Mesenchymal stem cell of Wharton's jelly (primary cell): ENCODE measurements around a stretch of chr1.

- CAGE, long polyA plus RNA: no peak
Observed at GRCh38 chr1:78617699-78617961, 2.6 kb upstream of the IFI44L start.

DNA sequence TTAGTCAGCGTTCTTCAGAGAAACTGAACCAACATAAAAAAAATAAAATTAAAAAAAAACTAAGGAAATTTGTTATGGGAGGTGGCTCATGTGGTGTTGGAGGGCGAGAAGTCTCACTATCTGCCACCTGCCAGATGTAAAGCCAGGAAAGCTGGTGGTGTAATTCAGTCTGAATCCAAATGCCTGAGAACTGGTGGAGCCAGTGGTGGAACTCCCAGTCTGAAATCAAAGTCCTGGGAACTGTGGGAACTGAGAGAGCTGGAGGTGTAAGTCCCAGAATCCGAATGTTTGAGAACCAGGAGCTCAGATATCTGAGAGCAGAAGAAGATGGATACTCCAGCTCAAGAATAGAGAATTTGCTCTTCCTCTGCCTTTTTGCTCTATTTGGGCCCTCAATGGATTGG lies 3.2 kb downstream of the IFI44L start:
- CAGE, long polyA plus RNA: no peak

DNA sequence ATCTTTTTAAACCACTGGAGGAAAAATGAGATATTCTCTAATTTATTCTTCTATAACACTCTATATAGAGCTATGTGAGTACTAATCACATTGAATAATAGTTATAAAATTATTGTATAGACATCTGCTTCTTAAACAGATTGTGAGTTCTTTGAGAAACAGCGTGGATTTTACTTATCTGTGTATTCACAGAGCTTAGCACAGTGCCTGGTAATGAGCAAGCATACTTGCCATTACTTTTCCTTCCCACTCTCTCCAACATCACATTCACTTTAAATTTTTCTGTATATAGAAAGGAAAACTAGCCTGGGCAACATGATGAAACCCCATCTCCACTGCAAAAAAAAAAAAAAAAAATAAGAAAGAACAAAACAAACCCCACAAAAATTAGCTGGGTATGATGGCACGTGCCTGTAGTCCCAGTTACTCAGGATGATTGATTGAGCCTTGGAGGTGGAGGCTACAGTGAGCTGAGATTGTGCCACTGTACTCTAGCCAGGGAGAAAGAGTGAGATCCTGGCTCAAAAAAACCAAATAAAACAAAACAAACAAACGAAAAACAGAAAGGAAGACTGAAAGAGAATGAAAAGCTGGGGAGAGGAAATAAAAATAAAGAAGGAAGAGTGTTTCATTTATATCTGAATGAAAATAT lies 7.5 kb upstream of the IFI44 start:
- CAGE, long polyA plus RNA: no peak

- CAGE, long polyA plus RNA: no peak
Observed at GRCh38 chr1:79188143-79188881, 181.8 kb upstream of the ADGRL4 start.

DNA sequence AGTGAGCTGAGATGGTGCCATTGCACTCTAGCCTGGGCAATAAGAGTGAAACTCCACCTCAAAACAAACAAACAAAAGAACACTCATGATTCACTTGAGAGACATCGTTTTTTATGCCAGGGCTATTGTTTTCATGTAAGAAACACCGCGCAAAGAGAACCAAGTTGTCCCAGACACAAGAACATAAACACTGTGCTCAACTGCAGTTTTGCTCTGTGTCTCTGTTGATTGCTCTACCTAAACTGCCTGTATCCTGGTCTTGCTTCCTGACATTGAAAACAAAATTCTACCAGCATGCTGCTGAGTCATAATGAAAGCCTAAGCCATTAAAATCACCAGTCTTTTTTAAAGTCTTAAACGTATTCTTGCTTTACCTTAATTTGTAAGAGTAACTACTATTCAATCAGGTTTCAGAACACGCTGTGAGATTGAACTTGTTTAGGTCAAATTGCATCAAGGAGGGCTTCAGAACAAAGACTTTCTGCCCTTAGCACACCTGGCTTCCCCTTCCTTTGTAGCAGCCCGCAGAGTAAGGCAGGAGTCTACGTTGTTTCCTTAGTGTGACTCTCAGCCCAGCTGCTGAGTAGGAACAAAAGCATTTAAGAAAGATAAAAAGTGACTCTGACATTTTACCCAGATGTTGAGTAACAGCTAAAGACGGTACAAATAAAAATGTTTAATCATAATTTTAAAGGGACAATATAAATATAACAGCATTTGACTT lies 186.7 kb upstream of the ADGRL4 start:
- CAGE, long polyA plus RNA: no peak

DNA sequence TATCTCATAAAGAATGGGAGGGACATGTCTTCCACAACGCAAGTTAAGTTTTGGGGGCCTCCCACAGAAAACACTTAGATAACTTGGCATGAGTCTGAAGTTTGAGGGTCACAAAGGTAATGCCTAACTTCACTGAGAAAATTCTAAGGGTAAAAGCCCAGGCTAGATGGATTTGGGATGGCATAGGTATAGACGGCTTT lies 1038.9 kb upstream of the ADGRL4 start:
- CAGE, long polyA plus RNA: no peak

DNA sequence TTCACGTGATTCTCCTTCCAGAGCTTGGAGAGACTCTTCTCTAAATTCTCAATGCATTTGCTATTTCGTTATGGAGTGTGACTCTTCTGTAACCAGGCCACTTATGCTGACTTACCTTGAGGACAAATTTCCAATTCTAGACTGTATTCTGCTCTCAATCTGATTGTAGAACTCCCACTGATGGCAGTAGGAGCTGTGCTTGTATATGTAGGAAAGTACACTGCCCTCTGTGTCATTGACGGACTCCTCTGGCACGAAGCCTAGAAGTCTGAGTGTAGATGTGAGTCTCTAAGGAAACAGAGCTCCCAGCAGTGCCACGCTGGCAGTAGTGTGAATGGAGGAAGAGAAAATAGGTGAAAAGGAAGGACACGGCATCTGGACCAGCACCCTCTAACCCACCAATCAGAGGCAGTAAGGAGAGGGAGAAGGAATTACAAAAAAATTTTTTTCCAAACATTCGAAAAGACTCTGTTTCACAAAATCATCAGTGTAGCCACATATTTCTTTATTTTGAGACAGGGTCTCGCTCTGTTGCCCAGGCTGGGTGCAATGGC lies 130.4 kb upstream of the ADGRL2 start:
- CAGE, long polyA plus RNA: no peak

DNA sequence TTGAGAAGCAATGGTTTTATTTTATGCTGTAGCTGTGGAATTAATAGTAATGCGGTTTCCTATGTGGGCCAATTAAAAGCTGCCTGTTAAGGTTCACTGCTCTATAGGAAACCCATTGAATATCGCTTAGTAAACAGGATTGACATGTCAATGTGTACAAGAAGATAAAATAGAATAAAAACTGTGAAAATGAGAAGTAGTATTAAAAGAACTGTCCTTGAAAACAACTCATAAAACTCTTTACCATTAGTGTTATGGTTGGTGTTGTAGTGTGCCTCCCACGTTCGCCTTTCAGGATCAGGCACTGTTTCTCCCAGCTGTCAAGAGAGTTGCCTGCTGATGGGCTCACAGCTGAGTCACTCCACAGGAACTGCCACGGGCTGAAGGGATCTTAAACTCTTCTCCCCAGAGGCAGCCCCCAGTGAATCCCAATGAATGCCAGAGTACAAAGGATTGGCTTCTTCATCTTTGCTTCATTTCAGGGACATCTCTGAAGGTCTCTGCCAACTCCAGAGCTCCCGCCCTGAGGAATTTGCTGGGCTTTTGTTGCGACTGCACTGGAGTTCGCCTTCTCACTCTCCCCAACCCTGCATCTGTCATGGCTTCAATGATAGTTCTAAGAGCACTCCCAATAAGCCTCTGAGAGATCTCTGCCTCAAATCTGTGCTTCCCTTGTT lies 119.5 kb downstream of the ADGRL2 start:
- CAGE, long polyA plus RNA: no peak

GRCh38 chr1:83150591-83150791 lies 848.4 kb downstream of the TTLL7 start:
- CAGE, long polyA plus RNA: no peak

DNA sequence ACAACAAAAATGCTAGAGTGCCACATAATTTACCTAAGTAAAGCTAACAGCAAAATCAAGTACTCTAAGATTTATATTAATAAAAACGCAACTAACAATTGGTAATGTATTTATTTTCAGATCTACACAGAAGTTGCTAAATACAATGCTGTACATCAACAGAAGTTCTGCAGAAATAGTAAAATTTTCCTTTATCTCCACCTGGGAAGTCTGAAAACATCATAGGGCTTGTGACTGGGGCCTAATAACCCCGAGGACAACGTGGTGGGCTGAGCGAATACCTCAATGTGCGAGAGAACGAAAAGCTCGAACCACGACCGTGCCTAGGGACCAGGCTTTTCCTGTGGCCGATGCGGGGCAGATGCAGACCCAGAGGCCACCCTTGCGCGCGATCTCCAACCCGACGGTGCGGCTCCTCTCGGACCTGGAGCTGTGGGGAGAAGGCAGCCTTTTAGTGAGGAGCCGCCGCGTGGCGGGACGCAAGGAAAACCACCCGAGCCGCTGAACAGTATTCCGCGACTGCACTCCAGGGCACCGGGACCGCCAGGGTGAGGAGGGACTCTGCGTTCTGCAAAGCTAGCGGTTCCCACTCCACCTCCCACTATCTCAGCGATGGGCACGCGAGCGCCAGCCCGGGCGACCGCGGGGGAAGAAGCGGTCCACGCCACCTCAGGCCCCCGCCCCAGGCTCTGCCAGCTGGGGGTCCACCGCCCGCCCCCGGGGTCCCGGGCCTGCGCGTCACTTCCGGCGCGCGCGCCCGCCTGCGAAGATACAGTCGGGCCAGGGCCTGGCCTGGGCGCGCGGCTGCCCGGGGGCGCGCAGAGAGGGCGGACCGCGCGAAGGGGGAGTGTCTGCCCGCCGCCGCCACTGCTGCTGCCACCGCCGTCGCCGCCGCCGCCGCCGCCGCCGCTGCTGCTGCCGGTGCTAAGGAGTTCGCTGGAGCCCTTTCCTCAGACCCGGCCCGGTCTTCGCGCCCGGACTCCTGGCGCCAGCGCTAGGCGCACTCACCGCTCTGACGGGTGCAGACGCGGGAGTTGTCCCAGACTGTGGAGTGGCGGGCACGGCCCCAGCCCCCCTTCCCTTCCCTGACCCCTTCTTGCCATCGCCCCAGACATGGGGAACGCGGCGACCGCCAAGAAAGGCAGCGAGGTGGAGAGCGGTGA lies 66.5 kb upstream of the PRKACB start:
- CAGE, long polyA plus RNA: no peak

DNA sequence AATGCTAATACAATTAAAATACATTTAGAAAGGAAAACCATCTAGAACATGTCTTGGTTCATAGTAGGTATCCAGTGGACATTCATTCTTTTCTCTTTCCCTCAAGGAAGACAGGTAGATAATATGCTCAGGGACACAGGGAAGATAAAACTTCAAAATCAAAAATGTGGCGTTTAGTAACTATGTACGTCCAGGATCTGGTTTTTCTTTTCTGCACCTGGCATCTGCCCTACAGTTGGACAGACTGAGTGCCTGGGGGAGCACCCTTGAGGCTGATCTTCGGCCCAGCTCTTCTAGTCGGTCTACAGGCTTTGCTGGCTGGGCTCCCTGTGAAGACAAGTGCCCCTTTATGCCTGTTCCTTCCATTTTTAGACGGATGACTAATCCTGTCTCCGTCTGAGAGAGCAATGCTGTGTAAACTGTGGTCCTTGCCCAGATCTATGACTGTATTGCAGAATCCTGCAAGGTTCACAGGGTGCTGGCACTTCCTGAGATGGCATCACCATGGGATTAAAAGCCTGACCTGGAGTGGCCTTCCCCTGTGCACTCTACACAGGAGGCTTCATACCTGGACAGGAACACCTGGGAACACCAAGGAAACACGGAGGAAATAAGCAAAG lies 47.7 kb upstream of the SAMD13 start:
- CAGE, long polyA plus RNA: no peak

DNA sequence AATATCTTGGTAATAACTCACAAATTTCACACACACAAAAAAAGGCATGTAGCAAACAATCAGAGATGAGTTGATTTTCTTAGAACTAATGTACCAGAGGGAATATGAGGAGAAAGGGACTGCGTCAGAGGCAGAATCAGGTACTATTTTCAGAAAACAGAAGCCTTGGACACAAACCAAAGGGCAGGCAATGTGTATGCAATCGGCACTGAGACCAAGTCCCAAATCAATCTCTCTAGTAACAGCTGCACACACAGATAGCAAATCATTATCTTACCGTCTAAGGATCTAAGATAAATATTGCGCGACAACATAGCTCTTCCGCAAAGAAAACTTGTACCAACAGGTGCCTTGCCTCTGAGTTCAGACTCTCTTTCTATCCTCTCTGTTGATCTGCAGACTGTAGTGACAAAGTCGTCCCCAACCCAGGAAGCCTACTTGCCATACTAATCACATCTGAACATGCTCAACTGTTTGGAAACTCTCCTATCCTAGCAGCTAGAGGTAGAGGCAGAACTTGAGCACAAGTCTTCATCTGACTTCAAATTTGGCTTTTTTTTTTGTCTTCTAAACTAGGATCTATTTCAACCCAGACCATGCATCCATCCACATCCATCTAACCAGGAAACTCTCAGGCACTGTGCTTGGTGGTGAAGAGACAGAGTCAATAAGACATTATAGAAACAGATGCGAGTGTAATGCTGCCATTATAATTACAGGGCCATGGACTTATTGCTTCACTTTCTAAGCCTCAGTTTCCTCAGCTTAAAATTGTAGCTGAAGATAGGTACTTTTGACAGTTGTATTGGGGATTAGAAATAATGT lies 22.5 kb upstream of the SAMD13 start:
- CAGE, long polyA plus RNA: no peak

- CAGE, long polyA plus RNA: no peak
Observed at GRCh38 chr1:84582700-84583241, 8.5 kb upstream of the CTBS start.

DNA sequence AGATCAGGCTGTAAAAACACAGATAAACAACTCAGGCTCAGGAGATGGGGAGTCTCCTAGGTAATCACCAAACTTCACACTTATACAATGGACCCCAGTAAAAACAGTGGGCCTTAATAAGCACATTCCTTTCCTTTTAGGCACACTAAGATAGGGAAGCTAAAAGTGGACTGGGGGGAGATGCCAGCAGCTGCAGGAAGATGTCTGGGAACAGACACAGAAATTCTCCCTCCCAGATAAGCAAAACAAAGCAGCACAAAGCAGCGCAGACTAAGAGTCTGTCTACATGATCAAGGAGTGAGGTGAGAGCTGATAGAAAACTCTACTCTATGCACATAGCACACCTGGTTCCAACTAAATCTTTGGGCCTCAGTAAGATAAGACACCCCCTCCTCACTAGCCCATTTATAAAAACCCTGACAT lies 29.0 kb upstream of the CTBS start:
- CAGE, long polyA plus RNA: no peak

DNA sequence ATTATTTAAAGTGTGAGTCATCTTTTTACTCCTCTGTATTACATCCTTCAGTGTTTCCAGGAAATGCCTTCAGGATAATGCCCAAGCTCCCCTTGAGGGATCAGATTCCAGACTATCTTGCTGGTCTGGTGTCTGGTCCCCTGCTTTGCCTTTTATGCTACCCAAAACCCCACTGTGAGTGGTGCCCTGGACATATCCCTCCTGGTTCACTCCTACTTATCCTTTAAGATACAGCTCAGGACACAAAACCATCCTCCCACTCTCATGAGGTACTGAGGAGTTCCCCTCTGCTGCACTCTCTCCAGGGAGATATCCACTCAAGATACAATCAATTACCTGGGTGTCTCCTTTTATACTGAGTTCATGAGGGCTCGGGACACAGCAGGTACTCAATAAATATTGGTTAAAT lies 57.2 kb downstream of the SSX2IP start:
- CAGE, long polyA plus RNA: no peak

- CAGE, long polyA plus RNA: no peak
Observed at GRCh38 chr1:85177403-85178275, 23.2 kb downstream of the SYDE2 start.

DNA sequence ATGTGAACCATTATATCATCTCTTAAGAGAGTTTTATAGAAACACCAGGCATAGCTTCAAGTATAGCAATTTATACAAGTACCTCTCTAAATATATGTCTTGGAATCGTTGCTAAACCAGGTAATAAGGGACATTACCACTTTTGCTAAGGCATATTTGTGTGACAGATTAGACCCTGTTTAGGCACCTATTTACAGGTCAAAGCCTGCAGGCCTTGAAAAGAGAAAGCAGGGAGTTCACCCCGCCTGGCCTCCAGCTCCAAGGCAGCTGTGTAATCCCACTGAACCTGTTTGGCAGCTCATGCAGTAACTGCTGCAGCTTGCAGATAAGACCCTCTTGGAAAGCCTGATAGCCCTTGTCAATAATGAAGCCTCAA lies 24.1 kb upstream of the SYDE2 start:
- CAGE, long polyA plus RNA: no peak

- CAGE, long polyA plus RNA: no peak
Observed at GRCh38 chr1:85229557-85230081, 28.8 kb upstream of the SYDE2 start.

DNA sequence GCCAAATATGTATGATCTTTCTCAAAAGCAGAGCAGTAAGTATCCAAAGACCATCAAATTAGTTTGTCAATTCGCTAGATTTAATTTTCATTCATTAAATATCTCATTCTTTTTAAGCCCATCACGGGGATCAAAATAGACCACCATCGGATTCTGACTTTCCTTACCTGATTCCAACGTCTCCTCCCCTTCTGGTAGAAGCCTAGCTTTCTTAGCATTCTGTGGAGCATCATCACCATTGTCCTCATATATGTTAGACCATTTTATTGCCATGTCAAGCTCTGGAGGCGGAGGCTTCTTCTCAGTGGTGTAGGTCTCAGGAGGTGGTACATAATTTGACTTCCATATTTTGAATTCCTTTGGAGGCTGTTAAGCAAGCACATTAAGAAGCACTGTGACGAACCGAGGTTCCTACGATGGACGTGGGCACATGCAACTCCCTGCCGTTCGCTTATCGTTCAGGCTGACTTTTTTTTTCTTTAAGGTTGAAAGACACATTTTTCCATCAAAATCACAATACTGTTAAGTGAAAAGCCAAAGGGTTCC lies 1.0 kb downstream of the C1orf52 start:
- CAGE, long polyA plus RNA: no peak

DNA sequence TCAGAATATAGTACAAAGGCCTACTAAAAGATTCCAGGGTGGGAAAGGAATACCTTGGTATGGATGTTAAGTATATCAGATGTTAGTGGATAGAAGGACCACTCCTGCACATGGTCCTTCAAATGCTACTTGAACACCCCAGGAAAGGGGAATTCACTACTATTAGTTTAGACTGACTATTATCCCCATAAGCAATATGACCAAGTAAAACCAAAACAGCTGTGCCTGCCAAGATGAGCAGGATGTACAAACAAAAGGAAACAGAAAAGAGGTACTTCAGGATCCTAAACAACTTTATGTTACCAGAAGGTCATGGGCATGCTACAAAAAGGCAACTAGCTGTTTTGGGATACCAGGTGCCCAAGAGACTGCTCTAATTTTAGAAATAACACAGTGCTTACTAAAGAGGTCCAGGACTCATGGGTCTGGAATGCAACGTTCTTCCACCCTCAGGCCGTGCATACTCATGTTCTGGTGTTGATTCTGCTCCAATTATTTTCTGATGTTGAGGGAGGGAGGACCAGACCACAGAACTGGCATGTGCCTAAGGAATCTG lies 37.4 kb upstream of the BCL10 start:
- CAGE, long polyA plus RNA: no peak